Smooth muscle cell (in vitro differentiated cells): Measurements from ENCODE around the genes TGFB3 and TMEM63C.

DNA sequence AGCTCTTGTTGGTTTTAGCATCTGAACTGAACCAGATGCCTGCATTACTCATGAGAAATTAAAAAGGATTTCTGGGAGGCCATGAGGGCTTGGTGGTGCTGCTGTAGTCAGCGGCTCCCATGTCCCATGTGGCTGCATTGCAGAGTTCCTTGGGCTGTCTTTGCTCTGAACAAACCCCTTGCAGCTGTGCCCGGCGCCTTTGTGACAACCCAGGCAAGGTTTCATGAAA, 40.9 kb downstream of the TGFB3 start:
- RAMPAGE, long total RNA = no peak

DNA sequence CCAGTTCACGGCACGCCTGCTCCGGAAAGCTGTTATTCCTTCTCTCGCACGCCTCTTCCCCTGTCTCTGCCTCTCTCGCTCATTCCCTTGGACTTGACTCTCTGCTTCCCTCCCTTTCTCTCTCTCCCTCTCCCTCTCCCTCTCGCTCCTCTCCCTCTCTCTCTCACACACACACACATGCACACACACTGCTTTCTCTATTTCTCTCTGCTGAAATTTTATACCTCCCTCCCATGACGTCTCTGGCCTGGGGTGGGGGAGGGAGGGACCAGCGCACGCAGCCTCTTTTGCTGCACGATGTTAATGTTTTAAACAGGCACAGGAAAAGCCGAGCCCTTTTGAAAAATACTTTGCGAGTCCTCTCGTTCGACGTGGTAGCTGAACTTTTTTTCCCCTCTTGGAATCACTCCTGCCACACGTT, at the start of gene TGFB3:
Gene TGFB3, minus strand, starts transcription at position 193 of the 421 bp plus-strand sequence.
- RAMPAGE, long total RNA = start-site peak on the minus strand centred at position 125 of the sequence, 109 bp wide, 1,296 and 507 reads in 2 replicates

GRCh38 chr14:75993468-75993822, 7.9 kb downstream of the IFT43 start:
- RAMPAGE, long total RNA = no peak

DNA sequence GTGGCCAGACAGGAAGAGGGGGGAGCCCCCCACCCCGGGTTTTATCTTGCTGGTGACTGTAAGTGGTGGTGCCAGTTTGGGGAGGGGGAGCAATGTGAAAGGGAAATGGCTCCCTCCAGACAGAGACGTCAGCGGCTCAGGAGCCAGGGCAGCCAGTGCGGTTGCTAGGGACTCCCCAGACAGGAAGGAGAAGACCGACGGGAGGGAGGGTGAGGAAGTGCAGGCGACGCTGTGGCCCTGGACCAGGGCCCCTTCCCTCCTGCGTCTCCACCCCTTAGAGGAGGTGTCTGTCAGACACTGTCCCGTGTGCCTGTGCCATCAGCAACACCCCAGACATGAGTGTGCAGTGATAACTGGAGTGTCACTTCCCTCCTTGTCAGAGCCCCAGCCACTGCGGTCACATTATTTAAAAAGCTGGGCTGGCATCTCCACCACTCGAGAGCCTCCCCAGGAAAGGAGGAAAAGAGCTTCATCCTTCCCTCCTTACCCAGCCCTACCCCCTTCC, 7.0 kb downstream of the VASH1 start:
- RAMPAGE, long total RNA = no peak

GRCh38 chr14:76773501-76774133, 12.3 kb downstream of the VASH1 start:
- RAMPAGE, long total RNA = no peak

DNA sequence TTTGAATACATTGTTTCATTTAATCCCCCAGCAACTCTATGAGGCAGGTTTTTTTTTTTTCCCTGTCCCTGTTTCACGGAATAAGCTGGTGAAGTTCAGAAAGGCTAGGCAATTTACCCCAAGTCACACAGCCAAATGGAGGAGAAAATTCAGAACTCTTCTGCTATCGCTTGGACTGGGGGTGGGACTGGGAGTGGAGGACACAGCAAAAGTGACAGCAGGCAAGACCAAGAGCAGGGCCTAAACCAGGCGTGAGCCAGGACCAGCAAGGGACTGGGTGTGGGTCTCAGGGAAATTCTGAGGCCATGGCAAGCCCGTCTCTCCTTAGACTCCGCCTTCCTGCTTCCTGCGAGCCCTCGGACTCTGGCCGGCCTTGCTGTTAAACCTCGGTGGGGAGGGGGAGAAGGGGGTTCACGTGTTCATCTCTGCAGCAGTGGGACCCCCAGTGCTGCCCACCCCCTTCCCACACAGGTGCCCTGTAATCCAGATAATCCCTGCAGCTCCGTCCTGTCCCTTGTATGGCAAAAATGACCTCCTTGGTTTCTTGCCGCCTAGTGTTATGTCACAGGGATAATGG, 97.7 kb downstream of the LRRC74A start:
- RAMPAGE, long total RNA = no peak

DNA sequence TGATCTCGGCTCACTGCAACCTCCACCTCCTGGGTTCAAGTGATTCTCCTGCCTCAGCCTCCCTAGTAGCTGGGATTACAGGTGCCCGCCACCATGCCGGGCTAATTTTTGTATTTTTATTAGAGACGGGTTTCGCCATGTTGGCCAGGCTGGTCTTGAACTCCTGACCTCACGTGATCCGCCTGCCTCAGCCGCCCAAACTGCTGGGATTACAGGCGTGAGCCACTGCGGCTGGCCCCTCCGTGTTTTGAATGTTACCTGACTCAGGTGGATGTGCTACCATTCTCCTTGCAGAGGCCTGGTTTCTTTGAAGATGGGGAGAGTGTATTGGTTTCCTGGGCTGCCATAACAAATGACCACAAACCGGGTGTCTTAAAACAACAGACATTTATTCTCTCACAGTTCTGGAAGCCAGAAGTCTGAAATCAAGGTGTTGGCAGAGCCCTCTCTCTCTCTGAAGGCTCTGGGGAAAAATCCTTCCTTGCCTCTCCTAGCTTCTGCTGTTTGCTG, 98.0 kb downstream of the IRF2BPL start:
- RAMPAGE, long total RNA = no peak

- RAMPAGE, long total RNA = no peak
Observed at GRCh38 chr14:76998949-76999470, 29.5 kb downstream of the IRF2BPL start.

GRCh38 chr14:77043133-77044198, 15.0 kb upstream of the IRF2BPL start:
- RAMPAGE, long total RNA = start-site peak on the minus strand at chr14:77043367-77043380, 17 and 10 reads in 2 replicates

- RAMPAGE, long total RNA = no peak
Observed at GRCh38 chr14:77116191-77116930, 18.3 kb downstream of the CIPC start.

- RAMPAGE, long total RNA = no peak
Observed at GRCh38 chr14:77181277-77182449, at the start of gene TMEM63C. Gene TMEM63C, plus strand, starts transcription at chr14:77181798.

GRCh38 chr14:77204146-77204936, 22.7 kb downstream of the TMEM63C start:
- RAMPAGE, long total RNA = no peak

DNA sequence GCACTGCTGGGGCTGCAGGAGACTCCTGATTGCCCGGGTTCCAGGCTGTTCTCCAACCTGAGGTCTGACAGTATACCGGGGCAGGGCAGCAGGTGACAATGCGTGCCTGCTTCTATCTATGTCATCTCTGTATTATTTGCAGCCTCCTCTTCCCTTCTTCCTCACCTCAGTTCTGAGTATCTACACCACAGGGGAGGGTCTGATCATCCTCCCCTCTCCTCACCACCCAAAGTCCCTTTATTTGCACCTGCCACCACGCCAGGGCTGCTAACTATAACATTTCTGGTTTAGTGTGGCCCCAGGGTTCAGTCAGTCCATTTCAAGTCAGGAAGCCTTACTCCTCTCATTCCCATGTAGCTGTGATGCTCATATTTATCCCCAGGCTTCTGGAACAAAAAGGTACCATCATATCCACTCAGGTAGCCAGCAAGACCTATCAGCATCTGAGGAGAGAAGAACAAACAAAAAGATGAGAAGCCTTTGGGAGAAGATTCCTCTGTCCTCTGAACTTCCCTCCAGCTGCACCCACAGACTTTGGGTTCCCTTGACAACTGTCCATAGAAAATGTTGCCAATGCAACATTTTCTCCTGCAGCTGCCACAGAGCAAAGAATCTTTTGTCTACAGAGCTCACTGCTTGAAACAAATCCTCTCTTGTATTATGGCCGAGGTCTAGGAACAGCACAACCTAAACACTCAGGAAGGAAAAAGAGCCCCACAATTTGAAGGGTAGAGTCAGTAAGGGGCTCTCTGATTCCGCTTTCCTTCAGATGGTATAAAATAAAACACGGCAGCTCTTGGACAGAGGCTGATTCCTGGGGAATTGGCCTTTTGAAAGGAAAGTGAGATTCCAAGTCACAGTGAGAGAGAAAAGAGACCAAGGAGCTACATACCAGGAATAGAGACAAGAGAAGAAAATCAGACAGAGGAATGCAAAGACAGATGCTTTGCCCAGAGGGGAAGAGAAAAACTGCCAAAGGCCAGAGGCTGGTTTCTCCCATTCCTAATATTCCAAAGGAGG, 14.4 kb downstream of the POMT2 start:
- RAMPAGE, long total RNA = no peak

GRCh38 chr14:77499154-77499634, 578 bp upstream of the ISM2 start:
- RAMPAGE, long total RNA = no peak

DNA sequence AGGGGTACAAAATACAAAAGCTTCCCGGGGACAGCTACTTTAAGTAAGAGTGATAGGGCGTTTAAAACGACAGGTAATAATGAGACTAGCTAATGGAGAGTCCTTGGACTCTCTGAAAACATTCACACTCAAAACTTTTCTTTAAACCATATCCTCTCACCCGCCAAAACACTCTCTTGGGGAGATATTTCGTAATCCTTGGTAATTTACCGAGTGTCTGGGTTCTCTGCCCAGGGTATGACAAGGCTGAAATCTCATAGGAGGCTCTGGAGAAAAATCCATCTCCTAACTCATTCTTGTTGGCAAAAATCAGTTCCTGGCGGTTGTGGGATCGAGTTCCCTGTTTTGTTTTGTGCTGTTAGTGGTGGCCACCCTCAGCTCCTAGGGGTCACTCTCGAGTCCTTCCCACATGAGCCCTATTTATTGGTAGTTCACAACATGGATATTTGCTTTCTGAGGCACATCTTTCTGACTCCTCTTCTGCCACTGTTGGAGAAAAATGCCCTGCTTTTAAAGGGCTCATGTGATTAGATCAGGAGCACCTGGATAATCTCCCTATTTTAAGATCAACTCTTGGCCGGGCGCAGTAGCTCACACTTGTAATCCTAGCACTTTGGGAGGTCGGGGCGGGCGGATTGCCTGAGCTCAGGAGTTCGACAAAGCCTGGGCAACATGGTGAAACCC, 643 bp upstream of the SNW1 start:
- RAMPAGE, long total RNA = no peak

DNA sequence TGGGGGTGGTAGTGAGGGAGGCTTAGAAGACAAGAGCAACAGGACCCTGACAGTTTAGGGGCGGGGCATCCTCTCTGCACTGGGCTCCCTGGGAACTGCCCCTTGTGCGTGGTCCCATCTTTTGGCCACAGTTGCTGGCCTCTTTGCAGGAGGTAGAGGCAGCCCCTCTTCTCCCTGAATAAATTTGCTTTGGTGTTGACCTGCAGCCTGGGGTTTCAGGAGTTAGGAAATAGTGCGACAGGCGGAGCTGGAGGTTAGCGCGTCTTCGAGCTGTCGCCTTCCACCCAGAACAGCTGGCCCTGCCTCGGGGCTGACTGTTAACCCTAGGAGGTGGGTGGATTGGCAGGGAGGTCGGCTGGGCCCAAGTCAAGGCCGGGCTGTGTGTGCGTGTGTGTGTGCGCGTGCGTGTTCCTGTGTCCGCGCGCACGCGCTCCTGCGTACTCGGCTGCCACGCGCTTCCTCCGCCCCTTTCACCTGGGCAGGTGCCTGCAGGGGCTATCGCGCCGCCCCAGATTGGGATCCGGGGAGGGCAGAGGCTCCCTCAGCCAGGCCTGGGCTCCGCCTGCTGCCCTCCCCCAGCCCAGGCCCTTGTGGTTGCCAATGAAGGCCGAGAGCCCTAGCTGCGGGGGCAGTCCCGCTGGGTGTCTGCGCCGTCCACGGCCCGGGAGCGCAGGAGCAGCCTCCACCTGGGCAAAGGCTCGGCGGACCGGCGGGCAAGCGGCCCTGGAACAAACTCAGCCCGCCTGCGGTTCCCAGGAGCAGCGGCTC, 180.9 kb downstream of the ADCK1 start:
- RAMPAGE, long total RNA = no peak

DNA sequence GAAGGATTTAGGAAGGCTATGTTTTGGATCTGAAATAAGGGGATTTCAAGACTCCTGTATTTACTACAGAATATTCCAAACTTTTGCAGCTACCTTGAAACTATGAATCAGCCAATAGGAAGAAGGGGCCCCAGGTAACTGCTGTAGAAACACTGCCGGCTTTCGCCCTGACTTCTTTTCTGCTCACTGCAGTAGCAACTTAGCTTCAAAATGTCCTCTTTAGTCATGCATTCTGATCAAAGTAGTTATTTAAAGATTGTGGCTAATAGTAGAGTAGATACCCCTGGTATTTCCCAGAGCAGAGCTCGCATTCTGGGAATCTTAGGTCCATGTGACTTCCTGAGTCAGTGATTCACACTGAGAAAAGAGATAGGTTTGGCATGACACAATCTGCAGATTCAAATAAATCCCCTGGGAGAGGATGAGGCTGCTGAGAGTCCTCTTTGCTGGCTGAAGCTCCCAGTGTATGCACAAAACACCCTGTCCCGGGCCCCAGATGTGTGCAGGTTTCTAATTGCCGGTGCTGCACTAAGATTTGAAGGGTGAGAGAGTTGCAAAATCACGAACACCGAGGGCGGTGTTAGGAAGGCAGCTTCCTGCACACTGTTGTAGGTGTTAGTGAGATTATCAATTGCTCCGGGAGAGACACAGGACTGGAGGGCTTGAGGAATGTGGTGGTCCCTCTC, 233.1 kb downstream of the NRXN3 start:
- RAMPAGE, long total RNA = no peak

DNA sequence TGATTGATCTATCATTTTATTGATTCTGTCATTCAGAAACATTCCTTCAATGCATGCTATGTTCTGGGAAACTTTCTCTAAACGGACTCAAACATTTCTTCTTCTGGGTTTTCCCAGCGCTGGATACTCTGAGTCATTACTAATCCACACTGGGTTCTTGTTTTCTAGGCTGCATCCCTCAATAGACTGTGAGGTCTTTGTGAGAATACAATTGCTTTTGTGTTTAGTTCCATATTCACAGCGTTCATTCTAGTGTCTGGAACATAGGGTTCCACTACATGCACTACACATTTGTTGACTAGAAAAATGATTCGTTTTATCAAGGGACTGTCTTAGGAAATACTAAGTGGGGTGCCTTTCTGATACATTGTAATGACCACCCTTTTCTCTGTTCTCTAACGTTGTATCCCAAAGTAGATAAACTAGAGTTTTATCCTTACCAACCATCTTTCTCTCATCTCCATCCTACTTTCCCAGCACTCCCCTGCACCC, 878.7 kb downstream of the DIO2 start:
- RAMPAGE, long total RNA = no peak

- RAMPAGE, long total RNA = no peak
Observed at GRCh38 chr14:80784677-80785713, 156.5 kb downstream of the CEP128 start.

DNA sequence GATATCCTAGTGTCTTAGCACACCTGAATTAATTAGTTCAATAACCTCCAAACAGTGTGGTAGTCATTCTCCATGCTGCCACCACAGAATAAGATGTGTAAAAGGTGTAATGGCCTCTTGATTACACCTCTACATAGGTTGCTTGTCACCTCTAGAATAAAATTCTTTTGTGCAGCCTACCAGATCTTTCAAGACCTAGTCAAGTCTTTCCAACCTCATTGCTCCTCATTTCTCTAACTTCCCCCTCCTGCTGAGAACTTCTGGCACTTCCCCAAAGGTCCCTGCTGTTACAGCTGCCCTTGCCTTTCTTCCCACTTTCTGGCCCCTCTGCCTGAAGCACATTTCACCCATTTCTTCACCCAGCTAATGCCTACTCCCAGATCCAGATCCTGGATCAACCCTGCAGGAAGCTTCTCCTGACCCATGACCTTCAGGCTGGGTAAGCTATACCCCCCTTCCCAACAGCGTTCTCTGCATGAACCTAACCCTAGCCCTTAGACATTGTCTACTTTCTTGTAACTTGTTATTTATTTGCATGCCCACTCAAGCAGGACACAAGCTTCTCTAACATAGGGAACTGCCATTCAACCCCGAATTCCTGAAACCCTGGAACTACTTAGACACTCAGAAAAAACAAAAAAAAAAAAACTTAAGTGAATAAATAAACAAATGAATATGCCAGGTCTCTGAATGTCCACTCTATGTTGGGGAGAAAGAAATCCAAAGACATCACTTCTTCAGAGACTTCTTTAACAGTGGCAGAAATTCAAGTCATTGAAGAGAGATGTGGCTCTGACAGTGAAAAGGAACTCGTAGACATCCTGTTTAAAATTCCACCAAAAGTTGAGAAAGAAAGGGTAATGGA, 1.6 kb downstream of the TSHR start:
- RAMPAGE, long total RNA = no peak